ENCODE results near the genes RNGTT and PNRC1.

- PRO-cap = no peak
- RAMPAGE, long total RNA = no peak
Measured at GRCh38 chr6:85611479-85612681, 18.2 kb upstream of the SNX14 start.

- PRO-cap = no peak
- RAMPAGE, long total RNA = no peak
Measured at GRCh38 chr6:85622169-85622907, 20.3 kb downstream of the SYNCRIP start.

- PRO-cap = no peak
- RAMPAGE, long total RNA = no peak
Measured at GRCh38 chr6:85639334-85639933, 3.3 kb downstream of the SYNCRIP start.

GRCh38 chr6:85864328-85865045 lies 221.8 kb upstream of the SYNCRIP start:
- PRO-cap = no peak
- RAMPAGE, long total RNA = no peak

DNA sequence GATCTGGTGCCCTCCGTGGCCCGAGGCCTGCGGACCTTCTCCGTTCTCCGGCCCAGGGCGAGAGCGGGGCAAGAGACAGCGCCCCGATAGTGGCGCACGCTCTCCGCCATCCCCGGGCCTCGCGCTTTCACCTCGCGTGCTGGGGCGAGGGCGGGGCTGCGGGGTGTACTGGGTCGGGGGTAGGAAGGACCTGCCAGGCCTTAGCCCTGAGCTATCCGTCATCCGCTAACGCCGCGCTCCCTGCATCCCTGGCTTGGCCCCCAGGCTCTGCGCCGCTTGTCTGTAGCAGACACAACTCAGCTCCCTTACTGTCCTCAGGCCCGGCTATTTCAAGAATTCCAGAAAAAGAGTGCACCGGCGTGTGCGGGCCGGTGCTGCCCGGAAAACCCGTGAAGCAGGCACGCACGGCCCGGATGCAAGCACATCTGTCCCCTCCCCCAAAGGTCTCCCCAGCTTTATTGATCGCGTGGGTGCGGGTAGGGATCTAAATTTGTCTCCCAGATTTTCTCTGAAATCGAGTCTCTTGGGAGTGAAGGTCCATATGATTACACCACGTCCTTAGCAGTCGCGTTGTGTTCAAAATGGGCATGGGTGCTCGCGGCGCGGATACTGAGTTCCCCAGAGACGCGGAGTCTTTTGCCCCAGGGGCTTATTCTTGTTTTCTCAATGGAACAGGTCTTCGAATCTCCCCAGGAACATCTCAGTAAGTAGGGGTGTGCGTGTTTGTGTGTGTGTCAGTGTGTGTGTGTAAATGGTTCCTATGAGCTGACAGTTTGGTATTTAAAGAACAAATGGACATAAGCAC lies 3.0 kb upstream of the ZNF292 start:
- PRO-cap = no peak
- RAMPAGE, long total RNA = no peak

- PRO-cap = no peak
- RAMPAGE, long total RNA = no peak
Measured at GRCh38 chr6:87154479-87154776, 937 bp upstream of the ZNF292 start.

- PRO-cap = no peak
- RAMPAGE, long total RNA = no peak
Measured at GRCh38 chr6:87260210-87260794, 62.1 kb upstream of the SMIM8 start.

GRCh38 chr6:87756659-87757252 lies 54.7 kb upstream of the AKIRIN2 start:
- PRO-cap = no peak
- RAMPAGE, long total RNA = no peak

DNA sequence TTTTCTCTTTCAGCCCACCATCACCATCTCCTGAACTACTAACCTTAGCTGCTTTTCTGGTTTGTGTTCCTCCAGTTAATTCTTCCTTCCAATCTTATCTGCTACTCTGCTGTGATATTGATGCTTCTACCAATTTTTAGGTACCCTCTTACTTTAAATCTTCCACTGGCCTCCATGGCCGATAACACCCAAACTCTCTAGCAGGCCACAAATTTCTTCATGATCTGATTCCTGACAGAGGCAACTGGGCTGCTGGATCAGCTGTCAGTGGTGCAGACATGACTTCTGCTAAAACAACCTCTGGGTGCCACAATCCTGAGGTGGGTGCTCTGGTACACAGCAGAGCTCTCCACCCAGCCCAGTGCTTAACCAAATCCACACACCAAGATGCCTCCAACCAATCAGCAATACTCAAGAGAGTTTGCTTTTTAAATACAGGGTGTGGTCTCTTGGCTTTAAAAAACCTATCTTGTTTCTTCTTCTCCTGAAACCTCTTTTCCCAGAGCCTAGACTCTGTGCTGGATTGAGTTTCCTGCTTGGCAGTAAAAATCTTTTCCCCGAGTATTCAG lies 126.7 kb upstream of the SPACA1 start:
- PRO-cap = no peak
- RAMPAGE, long total RNA = no peak

DNA sequence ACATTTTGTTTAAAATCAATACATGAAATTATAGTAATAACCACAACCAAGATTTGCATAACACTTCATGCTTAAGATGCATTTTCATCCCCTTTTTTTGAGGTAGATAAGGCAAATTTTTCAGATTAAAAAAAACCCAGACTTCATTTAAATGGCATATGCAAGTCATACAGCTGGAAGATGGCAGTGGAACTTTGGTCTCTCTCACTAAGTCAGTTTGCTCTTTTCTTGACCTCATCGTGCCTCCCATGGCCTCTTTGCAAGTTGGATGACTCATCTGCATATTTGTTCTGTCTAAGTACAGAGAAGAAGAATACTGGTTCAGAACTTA lies 12.0 kb upstream of the CNR1 start:
- PRO-cap = no peak
- RAMPAGE, long total RNA = no peak

DNA sequence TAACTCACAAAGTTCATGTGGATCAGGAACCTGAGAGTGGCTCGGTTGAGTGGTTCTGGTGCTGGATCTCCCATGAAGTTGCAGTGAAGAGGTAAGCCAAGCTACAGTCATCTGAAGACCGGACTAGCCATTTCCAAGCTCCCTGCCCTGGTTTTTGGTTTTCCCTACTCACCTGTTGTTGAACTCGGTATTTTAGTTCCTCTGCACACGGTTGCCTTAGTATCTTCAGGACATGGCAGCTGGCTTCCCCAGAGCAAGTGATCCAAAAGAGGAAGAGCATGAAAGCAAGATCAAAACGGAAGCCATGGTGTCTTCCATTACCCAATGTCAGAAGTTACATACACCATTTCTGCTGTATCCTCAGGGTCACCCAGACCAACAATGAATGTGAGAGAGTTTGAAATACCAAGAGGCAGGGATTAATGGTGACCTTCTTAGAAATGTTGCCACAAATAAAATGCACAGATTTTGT lies 276.6 kb upstream of the CNR1 start:
- PRO-cap = no peak
- RAMPAGE, long total RNA = no peak

DNA sequence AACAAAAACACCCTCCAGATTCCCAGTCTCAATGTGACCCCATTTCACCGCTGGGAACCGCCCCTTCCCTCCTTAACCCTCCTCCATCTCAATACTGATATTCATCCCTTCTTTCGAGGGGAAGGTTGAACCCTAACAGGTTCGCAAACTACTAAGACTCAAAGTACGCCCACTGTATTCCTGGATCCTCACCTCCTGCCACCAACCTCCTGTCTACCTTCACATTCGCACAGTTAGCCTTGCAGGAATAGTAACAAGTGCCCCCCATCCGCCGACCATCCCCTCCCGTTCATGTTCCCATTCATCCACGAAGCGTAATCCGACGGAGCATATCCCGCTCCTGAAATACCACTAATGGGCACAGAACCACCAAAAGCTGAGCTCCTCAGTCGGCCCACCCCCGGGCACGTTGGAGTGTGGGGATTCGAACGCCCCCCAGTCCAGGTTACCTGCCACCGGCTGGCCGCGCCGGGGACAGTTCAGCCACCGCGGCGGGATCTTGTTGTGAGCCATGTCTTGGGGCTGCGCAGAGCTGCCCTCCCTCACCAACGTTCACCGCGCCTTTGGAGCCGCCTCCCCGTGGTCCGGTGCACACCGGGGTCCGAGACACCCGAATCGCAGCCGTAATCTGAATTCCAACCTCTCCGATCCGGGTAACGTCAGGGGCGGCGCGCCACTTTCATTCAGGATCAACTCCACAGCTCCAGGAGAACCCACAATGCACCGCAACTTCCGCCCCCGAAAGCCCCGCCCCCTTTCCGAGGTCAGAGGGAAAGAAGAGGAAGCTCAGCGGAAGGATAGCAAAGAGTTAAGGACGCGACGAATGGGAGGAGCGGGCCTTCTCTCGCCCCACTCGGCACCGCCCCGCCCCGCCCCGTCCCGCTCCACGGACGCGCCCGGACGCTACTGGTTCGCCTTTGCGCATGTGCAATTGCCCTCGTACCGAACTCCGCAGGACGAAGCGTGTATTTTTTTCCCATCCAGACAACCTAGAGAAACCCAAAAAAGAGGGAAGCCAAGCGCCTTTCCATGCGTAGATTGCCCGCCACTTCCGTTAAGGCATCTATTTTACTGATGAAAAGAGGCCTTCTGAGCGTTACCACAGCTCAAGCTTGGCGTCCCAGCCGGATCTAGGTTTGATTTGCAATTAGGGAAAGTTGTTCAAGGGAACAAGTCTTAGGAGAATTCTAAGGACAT lies at the start of gene RNGTT:
TSS of gene RNGTT (minus strand) at position 722 of the 1,197 bp plus-strand sequence.
- PRO-cap = no peak
- RAMPAGE, long total RNA = no peak

GRCh38 chr6:89021638-89022146 lies 58.3 kb upstream of the RNGTT start:
- PRO-cap = no peak
- RAMPAGE, long total RNA = no peak

GRCh38 chr6:89034330-89035118 lies 46.0 kb upstream of the PNRC1 start:
- PRO-cap = no peak
- RAMPAGE, long total RNA = no peak

DNA sequence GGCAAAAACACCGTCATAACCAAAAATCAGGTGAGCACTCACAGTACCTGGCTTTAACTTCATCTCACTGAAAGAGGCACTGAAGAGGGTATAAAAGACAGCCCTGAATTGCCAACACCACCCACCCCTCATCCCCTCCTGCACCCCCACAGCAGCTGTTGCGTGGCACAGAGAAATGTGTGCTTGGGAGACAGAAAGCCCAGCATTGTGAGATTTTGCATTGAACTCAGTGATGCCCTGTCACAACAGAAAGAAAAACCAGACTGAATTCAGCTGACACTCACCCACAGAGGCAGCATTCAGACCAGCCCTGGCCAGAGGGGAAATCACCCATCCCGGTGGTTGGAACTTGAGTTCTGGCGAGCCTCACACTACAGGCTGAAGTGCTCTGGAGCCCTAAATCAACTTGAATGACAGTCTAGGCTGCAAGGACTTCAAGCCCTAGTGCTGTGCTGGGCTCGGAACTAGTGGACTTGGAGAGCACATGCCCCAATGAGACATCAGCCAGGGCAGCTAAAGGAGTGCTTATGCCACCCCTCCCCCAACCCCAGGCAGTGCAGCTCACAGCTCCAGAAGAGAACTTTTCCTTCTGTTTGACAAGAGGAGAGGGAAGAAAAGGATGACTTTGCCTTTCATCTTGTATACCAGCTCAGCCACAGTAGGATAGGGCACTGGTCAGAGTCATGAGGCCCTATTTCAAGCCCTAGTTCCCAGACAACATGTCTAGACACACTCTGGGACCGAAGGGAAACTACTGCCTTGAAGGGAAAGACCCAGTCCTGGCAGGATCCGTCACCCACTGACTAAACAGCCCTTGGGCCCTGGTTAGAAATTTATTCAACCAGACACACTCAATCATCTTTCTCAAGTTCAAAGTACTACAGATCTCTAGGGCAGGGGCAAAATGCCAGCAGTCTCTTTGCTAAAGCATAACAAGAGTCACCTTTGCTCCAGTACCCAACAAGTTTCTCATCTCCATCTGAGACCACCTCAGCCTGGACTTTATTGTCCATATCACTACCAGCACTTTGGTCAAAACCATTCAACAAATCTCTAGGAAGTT lies 43.3 kb upstream of the PNRC1 start:
- PRO-cap = no peak
- RAMPAGE, long total RNA = no peak

DNA sequence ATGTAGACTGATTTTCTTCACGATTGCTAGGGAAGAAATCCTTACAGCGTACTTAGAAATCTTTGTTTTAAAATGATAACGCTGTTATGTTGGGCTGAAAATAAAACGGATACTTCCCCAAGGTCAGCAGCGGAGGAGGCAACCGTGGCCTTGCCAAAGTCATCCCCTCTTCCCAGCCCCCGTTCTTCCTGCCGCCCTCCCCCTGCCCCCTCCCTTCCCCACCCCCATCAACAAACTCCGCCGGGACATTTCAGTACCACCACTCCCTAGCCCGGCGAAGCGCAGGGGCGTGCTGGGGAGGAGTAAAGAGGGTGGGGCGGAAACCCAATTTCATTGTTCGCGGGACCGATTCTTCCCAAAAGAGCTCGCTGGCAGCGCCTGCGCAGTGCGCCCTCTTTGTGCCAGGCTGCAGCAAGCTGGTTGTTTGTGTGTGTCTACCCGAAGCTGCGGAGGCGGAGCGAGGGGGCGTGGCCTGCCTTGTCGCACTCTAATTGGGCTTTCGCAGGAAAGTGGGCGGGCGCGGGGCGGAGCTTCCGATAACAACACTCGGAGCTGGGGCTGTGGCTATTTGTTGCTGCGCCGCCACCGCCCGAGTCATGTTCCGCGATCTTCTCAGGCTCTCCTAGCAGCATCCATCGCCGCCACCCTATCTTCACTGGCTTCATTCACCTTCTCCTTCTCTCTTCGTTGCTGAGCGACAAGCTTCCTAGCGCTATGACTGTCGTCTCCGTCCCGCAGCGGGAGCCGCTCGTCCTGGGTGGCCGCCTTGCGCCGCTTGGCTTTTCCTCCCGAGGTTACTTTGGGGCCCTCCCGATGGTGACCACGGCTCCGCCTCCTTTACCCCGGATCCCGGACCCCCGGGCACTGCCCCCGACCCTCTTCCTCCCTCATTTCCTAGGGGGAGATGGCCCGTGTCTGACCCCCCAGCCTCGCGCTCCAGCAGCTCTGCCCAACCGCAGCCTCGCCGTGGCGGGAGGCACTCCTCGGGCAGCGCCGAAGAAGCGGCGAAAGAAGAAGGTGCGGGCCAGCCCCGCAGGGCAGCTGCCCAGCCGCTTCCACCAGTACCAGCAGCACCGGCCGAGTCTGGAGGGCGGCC lies at the start of gene PNRC1:
TSS of gene PNRC1 (plus strand) at position 571 of the 1,096 bp plus-strand sequence.
- PRO-cap = bidirectional peak, plus-strand start at position 571 of the sequence, minus-strand start at position 276 of the sequence
- RAMPAGE, long total RNA = start-site peak on the plus strand centred at position 587 of the sequence, 96 bp wide, 104 and 124 reads in 2 replicates

DNA sequence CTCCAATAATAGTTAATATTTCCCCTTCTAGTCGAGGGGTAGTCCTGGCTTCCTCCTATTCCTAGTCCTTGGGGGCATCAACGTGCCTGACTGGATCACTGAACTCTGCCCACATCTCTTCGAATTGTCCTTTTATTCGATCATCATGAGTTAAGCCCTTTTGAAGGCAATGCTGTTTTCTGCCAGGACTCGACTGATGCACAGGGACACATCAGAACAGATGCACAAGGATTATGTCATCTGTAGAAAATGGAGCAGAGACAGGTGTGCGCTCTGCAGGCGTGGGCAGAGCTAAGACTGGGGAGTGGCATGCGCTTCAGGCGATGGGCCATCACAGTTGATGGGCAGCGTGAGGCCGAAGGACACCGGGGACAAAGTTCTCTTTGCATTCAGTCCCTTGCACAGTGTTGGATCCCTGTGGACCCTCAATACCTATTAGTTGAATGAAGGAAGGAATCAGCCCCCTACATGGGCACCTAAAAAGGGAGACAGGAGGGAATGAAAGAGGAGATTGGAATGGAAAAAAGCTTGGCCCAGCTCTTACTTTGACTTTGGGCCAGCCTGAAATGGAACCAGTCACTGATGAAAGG lies 13.0 kb downstream of the GABRR1 start:
- PRO-cap = no peak
- RAMPAGE, long total RNA = no peak

- PRO-cap = no peak
- RAMPAGE, long total RNA = no peak
Measured at GRCh38 chr6:89351613-89351999, 916 bp downstream of the UBE2J1 start.

DNA sequence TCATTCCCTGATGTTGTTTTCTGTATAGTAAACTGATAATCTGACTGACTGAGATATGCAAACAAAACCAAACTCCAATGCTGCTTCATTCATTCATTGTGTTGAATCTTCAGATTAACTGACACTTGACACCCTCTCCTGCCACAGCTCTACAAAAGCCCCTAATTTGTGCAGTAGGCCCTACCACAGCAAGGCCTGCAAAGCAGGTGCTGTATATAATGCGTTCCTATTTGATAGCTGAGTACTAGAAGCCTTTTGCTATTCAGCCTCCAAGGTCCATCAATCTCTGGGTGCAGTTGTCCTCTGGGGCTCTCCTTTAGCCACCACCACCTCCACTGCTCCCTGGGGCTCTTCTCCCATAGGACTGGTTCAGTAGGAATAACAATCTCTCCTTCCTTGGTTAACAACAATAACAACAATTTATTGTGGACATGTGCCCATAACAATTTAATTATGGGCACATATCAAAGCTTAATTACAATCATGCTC lies 1.6 kb upstream of the UBE2J1 start:
- PRO-cap = no peak
- RAMPAGE, long total RNA = no peak

GRCh38 chr6:89661307-89661777 lies 22.8 kb upstream of the LYRM2 start:
- PRO-cap = no peak
- RAMPAGE, long total RNA = no peak